ENCODE data around the gene CYP2E1.

DNA sequence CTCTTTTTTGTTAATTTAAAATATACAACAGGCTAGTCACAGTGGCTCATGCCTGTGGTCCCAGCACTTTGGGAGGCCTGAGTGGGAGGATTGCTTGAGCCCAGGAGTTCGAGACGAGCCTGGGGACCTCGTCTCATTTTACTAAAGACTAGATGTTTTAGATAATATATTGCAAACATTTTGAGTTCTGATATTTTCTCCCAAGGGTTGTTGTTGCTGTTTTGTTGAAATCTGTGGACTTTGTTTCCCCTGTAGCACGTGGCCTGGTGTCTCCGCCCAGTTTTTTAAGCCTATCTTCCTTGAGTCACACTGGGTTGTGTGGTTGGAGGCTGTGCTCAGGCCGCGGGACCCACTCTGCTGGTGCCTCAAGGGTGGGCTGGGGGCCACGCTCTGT is 4.4 kb upstream of the PRAP1 start:
- PRO-cap = no peak
- RAMPAGE, long total RNA = no peak

DNA sequence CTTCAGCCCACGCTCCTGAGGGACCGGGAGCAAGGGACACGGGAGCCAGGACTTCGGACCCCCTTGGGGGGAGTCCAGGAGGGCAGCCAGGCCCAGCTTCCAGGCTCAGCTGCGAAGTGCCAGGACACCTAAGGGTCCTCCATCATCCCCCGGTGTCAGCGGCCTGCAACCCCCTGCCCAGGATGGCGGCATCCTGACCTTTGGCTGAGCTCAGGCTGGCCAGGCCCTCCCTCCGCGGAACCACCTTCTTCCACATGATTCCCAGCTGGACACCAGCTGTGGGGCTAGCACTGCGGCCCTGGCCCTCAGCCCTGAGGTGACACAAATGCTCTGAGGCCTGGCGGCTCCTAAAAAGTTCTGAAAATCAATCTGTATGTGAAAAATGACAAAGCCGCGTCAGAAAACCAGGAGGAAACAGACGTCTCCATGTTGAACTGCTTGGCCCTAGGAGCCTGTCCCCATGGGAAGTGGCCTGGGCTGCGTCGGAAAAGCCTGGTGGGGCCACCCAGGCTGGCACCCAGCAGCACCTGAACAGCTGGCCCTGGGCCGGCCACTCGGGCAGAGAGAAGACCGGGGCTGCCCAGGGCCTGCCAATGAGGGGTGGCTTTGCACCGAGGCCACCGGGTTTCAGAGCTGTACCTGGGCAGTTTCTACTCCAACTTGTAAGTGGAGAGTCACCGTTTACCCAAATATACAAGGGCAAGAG is 902 bp upstream of the FUOM start:
- PRO-cap = no peak
- RAMPAGE, long total RNA = no peak

- PRO-cap = no peak
- RAMPAGE, long total RNA = no peak
Measured at GRCh38 chr10:133526755-133527158, 406 bp upstream of the CYP2E1 start.

DNA sequence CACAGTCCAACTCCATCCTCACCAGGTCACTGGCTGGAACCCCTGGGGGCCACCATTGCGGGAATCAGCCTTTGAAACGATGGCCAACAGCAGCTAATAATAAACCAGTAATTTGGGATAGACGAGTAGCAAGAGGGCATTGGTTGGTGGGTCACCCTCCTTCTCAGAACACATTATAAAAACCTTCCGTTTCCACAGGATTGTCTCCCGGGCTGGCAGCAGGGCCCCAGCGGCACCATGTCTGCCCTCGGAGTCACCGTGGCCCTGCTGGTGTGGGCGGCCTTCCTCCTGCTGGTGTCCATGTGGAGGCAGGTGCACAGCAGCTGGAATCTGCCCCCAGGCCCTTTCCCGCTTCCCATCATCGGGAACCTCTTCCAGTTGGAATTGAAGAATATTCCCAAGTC is at the start of gene CYP2E1:
Gene CYP2E1 (plus strand): TSS at position 205 of the 404 bp plus-strand sequence.
- PRO-cap = no peak
- RAMPAGE, long total RNA = no peak

DNA sequence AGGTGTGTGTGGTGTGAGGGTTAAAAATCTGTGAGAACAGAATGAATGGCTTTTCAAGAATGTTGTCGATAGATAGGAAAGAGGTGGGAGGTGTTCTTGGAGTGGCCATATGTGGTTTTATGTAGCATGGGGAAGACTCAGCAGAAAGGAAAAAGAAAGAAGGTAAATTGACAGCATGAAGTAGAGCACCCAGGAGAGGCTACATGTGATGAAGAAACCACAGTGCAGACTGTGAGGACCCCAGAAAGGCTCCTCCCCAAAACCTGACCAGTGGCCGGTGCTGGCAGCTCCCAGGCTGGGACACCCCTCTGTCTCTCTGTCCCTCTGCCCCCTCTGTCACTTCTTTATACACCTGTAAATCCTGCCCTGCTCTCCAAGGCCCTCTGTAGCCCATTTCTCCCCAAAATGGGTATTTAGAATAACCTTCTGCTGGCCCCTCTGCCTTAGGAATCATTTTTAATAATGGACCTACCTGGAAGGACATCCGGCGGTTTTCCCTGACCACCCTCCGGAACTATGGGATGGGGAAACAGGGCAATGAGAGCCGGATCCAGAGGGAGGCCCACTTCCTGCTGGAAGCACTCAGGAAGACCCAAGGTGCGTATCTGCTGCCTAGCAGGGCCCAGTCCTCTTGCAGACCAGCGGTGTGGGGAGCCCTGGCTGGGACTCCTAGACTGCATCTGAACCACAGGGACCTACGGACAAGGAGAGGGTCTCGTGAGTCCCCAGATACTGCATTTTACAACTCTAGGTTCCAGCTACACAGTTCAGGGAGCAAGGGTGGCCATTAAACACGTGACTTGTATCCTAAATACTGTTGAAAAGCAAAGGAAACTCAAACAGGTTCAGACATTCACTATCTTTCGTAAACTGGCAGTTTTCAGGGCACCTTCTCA is 4.2 kb downstream of the CYP2E1 start:
- PRO-cap = no peak
- RAMPAGE, long total RNA = no peak